Mesenchymal stem cell of adipose (primary cell): ENCODE measurements around a stretch of chr2.

GRCh38 chr2:237486703-237487006 lies 396 bp upstream of the MLPH start:
- CAGE, long polyA plus RNA, result no peak

- CAGE, long polyA plus RNA, result no peak
Measured at GRCh38 chr2:237576996-237577678, 10.8 kb downstream of the PRLH start.

- CAGE, long polyA plus RNA, result no peak
Measured at GRCh38 chr2:237601420-237602317, 11.1 kb upstream of the RAB17 start.

DNA sequence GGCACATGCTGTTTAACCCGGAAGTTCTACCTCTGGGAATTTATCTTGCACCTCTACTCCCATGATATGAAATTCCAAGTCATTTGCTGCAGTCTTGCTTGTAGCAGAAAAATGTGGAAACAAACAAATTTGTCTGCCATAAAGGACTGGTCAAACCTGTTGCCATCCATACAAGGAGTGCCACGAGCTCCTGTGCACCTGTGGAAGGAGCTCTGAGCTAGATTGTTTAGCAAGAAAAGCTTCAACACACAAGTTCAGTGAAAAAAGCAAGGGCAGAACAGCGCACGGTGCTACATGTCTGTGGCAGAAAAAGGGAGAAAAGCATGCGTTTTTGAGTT lies 33.1 kb downstream of the LRRFIP1 start:
- CAGE, long polyA plus RNA, result no peak

GRCh38 chr2:237700463-237701707 lies 73.5 kb downstream of the LRRFIP1 start:
- CAGE, long polyA plus RNA, result no peak

DNA sequence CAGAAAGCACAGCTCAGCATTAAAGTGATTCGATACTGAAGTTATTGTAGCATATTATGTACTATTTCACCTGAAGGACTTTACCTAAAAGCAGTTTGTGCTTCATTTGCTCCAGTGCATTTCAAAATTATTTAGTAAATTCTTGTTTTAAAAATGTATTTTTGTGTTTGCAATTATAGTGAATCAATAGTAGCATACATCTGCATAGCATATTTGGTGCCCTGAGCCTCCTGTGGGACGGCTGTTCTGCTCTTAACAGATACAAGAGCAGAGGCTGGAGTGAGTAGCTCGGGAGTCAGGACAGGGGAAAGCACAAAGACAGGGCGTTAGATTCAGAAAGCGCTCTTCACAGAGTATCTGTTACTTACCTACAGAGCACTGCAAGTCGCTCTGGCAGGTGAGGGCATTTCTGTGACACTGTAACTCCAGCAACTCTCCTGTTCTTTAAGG lies 74.3 kb upstream of the RBM44 start:
- CAGE, long polyA plus RNA, result no peak

- CAGE, long polyA plus RNA, result no peak
Measured at GRCh38 chr2:237742466-237743056, 56.0 kb upstream of the RBM44 start.

DNA sequence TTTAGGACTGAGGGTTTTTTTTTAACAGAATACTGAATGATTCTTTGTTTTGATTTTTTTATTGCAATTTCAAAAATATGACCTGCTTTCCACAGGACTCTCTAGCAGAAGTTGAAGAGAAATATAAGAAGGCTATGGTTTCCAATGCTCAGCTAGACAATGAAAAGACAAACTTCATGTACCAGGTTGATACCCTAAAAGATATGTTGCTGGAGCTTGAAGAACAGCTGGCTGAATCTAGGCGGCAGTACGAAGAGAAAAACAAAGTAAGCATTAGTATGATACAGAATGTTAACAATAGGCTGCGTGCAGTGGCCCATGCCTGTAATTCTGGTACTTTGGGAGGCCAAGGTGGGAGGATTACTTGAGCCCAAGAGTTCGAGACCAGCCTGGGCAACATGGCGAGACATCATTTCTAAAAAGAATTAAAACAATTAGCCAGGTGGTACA lies 45.3 kb upstream of the RBM44 start:
- CAGE, long polyA plus RNA, result no peak

- CAGE, long polyA plus RNA, result no peak
Measured at GRCh38 chr2:237755415-237756075, 43.0 kb upstream of the RBM44 start.

- CAGE, long polyA plus RNA, result no peak
Measured at GRCh38 chr2:237860624-237860834, 1.1 kb downstream of the RAMP1 start.

DNA sequence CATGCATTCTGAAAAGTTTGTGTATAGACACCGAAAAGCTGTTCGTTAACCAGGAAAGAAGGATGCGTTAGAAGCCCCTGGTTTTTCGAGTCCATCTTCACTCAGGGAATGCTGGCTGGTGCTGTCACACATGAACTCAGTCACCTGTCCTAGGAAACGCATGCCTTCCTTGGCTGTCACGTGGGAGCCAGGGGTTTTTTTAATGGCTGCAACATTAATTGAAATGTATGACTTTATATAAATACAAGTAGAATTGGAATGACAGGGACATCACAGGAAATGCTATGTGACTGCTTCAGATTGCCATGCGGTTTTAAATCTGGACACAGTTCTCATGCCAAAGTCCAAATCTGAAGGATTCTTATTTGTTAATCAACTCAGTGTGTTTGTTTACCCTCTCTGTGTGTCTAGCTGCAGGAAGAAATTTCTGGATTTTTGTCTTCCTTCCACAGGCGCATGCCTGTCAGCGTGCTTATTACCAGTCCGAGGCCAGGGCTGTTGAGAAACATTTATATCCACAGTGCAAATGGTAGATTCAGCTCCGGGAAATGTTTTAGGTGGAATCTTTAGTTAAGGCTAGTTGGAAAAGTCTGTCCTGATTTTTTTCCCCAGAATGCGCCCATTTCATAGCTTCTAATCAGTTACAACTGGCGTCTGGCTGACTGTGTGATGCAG lies 2.6 kb downstream of the RAMP1 start:
- CAGE, long polyA plus RNA, result no peak

DNA sequence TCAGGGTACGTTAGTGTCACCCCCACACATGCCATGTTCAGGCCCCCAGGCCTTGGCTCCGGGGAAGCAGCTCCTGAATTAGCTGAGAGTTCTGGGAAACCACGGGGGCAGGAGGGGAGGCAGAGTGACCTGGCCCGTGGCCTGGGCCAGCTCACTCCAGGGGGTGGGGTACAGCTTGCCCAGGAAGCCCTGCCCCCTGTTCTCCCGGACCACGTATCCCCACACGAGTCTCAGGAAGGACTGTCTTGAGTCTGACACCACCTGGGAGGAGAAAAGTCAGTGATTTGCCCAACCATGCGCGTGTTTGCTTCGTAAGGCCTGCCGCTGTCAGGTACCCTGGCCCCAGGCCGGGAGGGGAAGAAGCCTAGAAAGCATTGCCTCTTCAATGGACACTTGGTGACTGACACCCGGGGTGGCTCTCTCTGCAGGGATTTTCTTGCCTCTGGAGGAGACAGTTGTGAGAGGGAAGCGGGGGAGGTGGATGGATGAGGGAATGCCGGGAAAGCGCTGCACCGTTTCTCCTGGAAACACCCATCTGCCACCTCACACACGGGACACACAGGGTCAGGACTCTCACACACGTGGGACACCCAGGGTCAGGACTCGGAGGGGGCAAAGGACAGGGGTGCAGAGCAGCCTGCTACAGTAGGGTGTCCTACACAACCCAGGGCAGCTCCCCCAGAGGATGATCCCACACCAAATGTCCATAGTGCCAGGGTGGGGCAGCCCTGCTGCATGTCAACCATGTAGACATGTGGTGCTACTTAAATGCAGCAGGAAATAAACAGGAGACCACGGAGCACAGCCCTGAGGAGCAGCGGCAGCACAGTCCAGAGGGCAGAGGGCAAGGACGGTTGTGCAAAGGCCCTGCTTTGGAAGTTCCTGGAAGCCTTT lies 4.8 kb downstream of the RAMP1 start:
- CAGE, long polyA plus RNA, result no peak

DNA sequence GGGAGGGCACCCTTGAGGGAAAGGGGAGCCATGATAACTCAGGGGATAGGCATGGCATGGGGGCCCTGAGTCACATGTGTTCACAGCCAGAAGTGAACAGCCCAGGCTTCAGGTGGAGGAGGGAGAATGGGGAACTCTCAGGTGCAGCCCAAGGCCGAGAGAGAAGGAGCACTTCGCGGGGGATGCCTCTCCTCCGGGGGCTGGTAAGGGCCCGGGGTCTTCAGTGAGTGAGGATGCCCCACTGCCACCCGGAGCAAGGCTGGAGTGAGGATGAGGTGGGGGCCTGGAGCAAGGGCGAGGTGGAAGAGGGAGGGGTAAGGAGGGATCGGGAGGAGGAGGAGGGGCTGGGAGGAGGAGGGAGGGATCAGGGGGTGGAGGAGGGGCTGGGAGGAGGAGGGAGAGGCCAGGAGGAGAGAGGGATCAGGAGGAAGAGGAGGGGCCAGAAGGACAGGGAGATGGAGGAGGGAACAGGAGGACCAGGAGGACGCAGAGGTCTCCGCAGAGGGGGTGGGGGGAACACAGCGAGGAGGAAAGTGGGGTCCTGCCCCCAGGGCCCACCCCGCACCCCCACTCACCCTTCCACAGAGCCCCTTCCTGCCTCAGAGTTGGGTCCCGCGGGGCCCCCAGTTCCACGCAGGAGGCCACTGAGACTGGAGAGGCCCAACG lies 42.7 kb downstream of the RAMP1 start:
- CAGE, long polyA plus RNA, result no peak

GRCh38 chr2:238114410-238114826 lies 14.3 kb downstream of the ESPNL start:
- CAGE, long polyA plus RNA, result no peak

GRCh38 chr2:238163784-238164195 lies 5.0 kb downstream of the ERFE start:
- CAGE, long polyA plus RNA, result no peak

DNA sequence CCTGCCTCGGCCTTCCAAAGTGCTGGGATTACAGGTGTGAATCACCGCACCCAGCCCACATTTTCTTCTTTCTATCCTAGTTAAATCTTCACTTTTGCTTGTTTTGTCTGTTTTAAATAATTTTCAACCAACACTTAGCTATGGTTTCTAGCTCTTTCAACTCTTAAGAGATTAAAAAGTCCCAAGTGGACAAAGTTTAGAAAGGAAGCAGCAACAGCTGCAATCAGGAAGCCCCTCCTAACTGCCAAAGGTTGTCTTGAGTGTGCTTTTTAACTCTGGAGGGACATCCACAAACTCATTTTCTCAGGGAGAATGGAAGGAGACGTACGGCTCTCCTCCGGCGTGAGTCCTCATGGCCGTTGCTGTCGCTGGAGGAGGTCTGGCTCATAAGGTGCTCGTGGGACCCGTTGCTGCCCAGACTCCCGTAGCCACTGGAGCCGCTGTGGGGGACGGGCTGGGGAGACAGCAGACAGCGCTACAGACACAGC lies 20.7 kb upstream of the HES6 start:
- CAGE, long polyA plus RNA, result no peak

DNA sequence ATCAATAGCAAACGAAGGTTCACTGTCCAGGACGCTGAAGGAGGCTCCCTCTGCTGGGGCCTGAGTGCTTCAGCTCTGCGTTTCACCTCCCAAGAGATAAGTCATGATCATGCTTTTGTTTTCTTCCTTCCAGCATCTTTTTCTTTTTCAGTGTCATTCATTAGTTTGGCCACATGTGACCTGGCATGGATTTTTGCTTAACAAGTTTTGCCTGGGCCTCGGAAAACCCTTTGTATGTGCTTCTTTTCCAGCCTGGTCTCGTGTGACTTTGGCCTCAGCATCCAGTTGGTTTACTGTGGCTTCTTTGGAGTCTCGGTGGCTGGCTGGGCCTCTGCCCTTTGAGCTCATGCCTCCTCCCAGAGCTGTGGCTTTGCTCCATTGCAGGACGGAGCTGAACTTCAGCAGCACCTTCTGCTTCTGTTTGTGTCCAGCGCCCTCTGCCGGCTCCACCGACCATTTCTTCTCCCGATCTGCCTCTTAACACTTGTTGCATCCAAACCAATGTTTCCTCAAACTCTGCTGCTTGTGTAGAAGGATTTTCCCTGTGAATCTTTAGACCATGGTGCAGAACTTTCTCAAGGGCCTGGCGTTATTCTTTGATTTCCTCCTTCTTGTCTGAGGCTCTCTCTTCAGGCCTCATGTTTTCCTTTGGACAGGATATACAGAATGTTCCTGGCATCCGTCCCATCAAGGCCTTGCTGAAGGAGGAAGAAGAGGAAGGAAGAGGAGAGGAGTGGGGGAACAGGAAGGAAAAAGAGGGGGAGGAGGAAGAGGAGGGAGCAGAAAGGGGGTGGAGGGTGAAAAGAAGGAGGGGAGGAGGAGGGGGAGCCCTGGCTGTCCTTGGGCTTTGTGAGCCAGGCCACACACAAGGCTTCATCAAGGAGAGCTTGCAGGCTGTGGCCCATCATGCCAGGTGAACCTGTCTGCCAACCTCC lies 23.7 kb upstream of the HES6 start:
- CAGE, long polyA plus RNA, result no peak

GRCh38 chr2:238306417-238306902 lies 13.9 kb upstream of the TRAF3IP1 start:
- CAGE, long polyA plus RNA, result no peak

- CAGE, long polyA plus RNA, result no peak
Measured at GRCh38 chr2:238320913-238321387, 632 bp downstream of the TRAF3IP1 start.

DNA sequence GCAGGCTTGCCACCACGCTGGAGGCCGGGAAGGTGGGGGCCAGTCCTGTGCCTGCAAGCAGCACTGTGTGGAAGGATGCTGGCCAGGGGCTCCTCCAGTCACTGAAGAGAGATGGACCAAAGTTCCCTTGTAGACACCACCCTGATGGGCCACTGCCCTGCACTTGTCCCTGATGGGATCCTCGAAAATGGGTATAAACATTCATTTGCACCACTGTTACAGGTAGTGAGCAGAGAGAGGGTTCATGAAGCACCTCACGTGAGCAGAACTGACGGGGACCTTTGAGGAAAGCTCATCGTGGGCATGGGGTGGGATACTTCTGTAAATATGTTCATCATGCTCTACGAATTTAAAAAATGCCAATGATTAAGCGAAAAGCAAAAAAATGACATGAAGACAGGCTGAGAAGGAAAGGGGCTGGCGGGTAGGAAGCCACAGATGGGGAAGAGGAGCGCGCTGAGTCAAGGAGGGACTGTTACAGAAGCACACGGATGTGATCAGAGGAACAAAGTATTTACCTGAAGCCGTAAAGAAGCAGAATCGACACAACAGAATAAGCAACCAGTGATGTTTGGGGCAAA lies 45.1 kb upstream of the ASB1 start:
- CAGE, long polyA plus RNA, result no peak